ENCODE results near the gene DZANK1.

DNA sequence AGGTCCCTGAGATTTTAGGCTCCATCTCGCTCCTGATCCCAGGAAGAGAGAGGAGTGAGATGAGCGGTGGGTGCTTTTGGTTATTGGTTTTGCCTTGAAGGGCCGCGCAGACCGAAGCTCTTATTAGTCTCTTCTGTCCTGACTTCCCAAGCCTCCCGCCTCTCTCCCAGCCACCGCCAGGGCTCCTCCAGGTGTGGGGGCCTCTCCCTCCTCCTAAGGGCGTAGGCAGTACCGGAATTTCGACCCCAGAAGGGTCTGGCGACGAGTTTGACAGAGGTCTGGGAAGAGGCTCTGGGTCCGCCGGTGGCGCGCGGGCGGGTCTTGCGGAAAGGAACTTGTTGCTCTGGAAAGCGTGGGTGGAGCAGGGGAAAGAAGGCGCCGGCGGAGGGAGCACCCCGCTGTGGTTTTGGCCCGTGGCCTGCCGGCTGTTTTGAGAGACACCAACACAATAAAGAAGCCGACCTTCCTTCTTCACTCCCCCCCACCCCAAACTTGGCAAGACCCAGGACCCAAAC lies 1.8 kb downstream of the PCSK2 start:
- PRO-cap, result no peak

DNA sequence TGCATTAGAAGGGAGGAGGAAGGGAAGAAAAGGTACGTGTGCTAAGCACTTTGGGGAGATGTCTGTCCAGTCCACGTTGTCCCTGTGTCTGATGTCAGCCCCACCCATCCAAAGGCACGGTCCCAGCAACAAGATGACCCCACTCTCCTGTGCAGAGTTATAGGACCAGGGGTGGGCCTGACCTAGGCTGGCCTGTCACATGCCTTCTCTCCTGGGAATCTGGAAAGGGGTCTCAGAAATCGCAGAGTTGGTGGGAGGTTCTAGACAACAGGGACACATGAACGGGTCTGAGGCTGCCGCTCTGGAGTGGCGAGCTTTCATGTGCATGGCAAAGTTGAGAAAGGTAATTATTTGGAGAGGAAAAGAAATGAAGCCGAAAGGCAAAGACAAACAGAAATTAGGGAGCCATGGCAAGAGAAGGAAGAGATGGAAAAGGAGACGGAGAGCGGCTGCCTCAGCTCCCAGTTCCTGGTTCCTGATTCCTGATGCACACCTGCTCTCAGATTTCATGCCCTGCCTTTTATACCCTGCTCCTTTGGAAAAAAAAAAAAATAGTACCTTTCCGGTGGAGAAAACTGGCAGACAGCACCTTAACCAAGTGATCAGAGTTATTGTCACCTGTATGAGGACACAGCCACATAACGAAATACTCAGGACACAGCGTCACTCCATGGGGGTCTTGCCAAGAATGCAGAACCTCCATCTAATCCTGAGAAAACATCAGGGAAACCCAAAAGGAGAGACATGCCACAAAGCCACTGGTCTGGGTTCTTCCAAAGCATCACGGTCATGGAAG lies 29.3 kb downstream of the BFSP1 start:
- PRO-cap, result no peak

DNA sequence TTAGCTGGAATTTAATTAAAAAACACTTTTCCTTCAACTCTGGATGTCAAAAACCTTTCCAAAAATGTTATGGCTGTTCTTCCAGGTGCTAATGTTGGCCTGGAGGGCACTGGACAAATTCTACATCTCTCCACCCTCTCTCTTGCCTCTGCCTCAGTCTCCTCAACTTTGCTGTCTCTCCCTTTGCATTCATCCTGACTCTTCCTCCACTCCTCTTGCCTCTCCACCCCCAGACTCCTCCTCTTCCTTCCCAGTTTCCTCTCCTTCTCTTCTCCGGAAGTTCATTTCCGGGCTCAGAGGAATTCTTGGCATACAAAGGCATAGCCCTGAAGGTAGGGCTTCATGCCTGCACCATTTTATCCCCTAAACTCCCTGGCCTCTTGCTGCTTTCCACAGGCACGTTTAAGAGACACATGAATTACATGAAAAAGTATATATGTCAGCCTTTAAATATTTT lies 10.7 kb downstream of the BFSP1 start:
- PRO-cap, result no peak

DNA sequence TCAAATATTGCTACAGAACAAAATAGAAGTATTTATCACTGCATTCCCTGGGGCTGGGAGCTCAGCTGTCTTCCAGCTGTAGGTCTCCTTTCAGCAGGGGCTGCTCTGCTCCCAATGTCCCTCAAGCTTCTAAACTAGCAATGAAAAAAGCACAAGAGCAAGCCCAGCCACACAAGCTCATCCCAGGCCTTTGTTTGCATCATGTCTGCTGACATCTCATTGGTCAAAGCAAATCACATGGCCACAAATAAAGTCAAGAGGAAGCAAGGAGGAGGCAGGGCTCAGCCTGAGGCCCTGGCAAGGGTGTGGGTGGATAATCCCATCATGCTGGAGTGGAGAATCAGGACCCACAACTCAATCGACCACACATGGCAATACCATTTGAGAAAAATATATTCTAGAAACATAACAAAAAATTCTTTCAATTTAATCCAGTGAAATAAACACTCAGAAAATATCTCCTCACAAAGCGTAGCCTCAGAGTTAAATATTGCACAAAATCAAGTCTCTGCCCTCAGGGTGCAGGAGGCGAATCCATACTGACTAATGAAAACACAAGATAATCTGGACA lies 2.3 kb upstream of the BFSP1 start:
- PRO-cap, result no peak

DNA sequence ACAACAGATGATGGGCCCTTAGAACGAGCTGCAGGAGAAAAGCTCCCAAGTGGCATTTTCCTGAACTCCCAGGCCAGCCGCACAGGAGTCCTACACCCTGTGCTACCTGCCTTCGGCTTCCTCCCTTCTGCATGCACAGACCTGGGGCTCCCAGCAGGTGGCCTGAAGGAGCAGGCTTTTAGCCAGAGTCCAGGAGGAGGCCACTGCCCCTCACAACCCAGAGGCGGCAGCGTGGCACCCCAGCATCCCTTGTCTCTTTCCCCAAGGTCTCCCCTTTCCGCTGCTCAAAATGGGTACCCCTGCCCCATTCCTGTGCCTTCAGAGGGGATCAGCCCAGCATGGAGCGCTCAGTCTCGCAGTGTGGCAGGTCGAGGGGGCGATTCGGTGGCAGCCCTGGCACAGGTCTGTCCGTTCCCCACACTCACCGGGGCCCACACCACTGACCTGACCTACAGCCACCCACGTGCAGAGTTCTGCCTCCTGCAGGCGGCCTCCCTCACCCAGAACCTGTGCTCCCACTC lies 41.6 kb downstream of the DSTN start:
- PRO-cap, result no peak

DNA sequence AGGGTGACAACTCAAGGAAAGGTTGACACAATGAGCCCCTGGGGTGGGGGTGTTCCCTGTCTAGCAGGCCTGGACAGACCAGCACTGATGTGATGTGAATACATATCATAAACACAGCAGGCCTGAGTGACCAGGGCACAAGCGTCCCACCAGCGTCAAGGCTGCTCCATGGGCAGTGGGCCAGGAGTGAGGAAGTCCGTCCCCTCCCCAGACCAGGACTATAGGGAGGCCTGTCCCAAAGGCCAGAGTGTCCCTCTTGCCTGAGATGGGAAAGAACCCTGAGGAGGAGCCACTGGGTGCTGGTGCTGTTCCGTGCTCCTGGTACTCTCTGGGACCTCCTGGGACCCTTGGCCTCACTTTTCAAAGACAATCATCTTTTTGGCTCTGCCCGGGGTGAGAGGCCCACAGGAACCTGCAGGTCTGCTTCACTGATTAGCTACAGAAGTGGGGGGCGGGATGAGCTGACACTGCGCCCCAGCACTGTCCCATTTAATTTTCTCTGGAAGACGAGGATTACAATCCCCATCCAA lies 44.6 kb downstream of the RRBP1 start:
- PRO-cap, result unidirectional peak, minus-strand start at position 160 of the sequence; unidirectional peak, minus-strand start at position 327 of the sequence

DNA sequence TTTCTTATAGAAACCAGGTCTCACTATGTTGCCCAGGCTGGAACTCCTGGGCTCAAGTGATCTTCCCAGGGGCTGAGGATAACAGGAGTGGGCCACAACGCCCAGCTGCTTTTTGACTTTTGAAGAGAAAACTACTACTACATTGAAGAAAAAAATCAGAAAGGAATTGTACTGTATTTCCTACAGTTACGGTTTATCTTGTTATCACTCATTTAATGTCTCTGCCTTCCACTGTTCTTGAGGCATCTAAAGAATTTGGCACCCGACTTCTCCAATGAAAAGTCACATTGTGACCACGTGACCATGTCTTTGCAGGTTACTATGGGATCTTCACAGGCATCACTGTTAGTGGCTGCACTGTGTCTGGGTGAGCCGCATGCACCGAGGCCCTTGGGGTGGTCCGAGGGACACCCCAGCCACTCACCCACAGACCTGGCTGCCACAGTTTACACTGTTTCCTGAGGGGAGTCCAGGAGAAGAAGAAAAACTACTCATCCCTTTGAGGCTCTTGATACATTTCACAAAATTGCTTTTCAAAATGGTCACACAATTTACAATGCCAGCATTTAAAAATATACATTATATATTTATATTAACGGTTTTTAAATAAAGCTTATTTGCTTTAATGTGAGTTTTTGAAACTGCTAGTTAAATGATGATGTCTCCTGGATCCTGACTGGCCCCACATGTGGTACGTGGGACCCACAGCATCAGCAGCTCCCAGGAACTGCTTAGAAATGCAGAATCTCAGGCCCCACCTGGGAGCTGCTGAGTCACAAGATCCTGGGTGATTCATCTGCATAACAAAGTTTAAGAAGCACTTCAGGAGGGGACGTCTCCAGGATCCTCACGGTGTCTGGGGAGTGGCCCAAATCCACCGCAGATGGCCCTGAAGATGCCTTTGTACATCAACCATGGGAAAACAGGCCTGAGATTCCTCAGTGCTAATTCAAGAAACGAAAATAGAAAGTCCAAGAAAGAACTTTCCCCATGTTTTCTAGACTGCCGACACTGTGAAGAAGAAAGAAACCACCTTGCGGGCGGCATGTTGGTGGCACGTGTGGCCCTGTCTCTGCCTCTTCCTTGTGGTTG lies 26.5 kb downstream of the RRBP1 start:
- PRO-cap, result no peak

- PRO-cap, result no peak
Observed at GRCh38 chr20:17674648-17675518, 7.2 kb downstream of the RRBP1 start.

DNA sequence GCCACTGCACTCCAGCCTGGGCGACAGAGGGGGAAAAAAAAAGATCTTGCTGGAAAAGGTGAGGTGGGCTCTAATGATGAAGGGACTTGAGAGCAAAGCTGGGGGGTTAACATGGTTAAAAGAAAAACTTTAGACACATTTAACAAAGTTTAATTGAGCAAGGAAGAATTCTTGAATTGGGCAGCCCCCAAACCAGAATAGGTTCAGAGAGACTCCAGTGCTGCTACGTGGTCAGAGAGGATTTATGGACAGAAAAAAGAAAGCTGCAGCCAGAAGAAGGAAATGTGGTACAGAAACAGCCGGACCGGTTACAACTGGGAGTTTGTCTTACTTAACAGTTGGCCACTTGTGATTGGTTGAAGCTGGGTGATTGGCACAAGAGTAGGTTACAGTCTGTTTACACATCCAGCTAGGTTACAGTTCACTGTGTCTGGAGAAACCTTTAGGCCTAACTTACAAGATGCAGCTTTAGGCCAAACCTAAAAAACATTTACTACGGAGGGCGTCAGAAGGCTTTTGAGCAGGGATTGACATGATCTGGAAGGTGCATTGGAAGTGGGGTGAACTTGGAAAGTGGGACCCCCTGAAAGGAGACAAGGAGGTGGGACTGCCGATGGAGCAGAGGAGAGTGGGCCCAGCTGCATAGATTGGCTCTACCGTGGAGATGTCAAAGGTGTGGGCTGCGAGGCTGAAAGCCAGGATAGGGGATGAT lies 122.2 kb downstream of the BANF2 start:
- PRO-cap, result bidirectional peak, plus-strand start at position 419 of the sequence, minus-strand start at position 284 of the sequence

GRCh38 chr20:17823557-17824380 lies 124.0 kb downstream of the BANF2 start:
- PRO-cap, result bidirectional peak, plus-strand start at chr20:17823985, minus-strand start at chr20:17823848

- PRO-cap, result bidirectional peak, plus-strand start at chr20:17864017, minus-strand start at chr20:17863875
Observed at GRCh38 chr20:17863520-17864080, 105.0 kb downstream of the SNX5 start.

DNA sequence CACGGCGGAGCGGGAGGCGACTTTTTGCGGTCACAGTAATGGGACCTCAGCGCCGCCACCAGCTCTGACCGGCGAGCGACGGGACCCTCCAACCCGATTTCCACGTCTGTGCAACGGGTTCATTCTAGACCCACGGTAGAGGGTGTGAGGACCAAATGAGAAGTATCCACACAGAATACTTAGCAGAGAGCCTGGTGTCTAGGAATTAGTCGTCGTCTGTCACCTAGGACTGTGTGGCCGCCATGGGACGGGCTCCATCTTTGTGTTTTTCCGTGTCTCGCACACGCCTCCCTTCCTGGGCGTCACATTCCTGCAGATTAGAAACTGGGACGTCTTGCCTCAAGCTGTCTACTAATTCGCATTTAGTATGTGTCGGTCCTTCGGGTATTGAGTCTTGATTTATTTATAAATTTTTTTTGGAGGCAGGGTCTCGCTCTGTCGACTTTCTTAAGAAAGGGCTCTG lies 463 bp downstream of the MGME1 start:
- PRO-cap, result bidirectional peak, plus-strand start at position 315 of the sequence, minus-strand start at position 270 of the sequence

DNA sequence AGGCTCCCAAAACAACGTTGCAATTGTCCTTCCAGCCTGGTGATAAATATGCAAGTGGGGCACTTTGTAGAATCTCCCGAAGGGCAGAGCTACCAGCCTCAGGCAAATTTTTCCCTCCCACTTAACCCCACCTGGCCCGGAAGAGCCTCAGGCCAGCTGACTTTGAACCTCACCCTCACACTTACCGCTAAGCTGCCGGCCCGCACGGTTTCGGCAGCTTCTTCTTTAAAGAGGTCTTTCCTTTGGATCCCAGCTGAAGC lies 2.5 kb downstream of the OVOL2 start:
- PRO-cap, result unidirectional peak, plus-strand start at position 180 of the sequence

- PRO-cap, result no peak
Observed at GRCh38 chr20:18057220-18057402, 605 bp downstream of the OVOL2 start.

DNA sequence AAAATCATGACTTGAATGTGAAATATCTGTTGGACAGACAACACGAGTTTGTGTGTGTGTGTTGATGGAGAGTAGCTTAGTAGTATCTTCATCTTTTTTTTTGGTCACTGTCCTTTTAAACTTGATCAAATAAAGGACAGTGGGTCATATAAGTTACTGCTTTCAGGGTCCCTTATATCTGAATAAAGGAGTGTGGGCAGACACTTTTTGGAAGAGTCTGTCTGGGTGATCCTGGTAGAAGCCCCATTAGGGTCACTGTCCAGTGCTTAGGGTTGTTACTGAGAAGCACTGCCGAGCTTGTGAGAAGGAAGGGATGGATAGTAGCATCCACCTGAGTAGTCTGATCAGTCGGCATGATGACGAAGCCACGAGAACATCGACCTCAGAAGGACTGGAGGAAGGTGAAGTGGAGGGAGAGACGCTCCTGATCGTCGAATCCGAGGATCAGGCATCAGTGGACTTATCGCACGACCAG lies 4.7 kb downstream of the KAT14 start:
- PRO-cap, result no peak

GRCh38 chr20:18466447-18467249 lies at the start of gene DZANK1:
DZANK1 (minus strand) TSS chr20:18467030.
- PRO-cap, result bidirectional peak, plus-strand start at chr20:18466906, minus-strand start at chr20:18466774; bidirectional peak, plus-strand start at chr20:18467391, minus-strand start at chr20:18467003

GRCh38 chr20:18493953-18494359 lies 3.1 kb downstream of the RBBP9 start:
- PRO-cap, result no peak

- PRO-cap, result no peak
Observed at GRCh38 chr20:18519469-18520018, 11.8 kb downstream of the SEC23B start.

GRCh38 chr20:18986656-18987206 lies 173.1 kb downstream of the SCP2D1 start:
- PRO-cap, result no peak

DNA sequence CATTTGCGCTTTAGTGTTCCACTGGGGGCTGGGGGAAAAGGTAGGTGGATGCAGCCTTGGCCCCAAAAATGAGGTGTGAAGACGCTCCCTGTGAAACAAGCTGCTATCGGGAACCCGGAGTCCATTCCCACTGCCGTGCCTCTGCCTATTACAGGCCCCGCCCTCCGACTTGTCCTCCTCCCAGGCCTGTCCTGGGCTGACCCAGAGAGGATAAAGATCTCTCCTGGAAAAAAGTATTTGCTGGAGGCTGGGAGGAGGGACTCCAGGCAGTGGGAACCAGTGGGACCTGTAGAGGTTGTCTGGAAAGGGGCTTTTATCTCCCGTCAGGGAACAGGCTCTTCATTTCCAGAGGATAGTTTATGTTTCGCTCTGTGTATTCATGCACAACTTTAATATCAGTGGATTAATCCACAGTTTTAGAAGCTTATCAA lies 215.1 kb downstream of the SLC24A3 start:
- PRO-cap, result no peak

Measured in colonic mucosa (tissue), 1 donor.